ENCODE results near the gene HADHB.

DNA sequence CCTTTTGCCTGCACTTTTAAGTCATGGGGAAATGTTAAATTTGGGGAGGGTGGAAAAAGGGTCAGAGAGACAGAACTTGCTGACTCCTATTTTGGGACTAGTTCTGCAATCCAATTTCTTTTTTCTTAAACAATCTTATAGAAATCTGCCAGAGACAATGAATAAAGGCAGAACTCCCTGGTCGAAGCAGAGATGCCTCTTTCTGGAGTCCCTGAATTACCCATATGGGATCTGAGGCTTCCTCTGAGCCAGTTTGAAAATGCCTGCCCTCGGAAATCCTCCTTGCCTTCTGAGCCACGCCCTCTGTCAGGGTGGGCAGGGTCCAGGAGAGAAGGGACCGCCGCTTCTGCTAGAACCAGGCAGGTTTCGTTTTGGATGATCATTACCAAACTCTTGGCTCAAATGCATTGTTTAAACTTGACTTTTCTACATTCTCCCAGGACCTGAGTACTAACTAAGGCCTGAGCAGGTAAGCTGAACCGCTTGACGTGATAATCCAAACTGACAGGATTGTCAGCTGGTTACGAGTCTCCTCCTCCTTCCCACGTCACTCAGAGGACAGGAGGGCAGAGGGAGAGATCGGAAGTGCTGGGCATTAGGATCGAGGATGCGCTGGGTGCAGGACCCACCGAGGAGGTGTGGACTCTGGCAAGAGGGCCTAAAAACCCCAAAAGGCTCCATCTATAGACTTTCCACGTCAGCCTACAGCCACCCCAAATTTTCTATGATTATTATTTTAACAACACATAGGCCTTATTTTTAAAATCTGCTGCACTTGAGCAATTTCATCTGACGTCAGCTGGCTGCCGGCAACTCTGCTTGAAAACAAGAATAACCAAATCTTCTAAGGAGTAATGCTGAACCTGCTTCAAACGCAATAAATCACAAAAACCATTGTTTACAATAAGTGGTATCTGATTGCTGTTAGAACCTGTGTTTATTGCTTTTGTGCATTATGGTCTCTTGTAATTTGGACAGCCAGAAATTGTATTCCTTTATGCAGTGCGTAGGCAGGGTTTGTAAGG lies 128.5 kb downstream of the KLHL29 start:
- RRBS: no CpG with 5 or more reads among the region's 19 CpGs

- RRBS: no CpG with 5 or more reads among the region's 21 CpGs
These were observed 236.0 kb downstream of the KLHL29 start for GRCh38 chr2:23620640-23621627.

GRCh38 chr2:24246040-24246543 lies 71.2 kb downstream of the FAM228A start:
- RRBS: no CpG with 5 or more reads among the region's 3 CpGs

DNA sequence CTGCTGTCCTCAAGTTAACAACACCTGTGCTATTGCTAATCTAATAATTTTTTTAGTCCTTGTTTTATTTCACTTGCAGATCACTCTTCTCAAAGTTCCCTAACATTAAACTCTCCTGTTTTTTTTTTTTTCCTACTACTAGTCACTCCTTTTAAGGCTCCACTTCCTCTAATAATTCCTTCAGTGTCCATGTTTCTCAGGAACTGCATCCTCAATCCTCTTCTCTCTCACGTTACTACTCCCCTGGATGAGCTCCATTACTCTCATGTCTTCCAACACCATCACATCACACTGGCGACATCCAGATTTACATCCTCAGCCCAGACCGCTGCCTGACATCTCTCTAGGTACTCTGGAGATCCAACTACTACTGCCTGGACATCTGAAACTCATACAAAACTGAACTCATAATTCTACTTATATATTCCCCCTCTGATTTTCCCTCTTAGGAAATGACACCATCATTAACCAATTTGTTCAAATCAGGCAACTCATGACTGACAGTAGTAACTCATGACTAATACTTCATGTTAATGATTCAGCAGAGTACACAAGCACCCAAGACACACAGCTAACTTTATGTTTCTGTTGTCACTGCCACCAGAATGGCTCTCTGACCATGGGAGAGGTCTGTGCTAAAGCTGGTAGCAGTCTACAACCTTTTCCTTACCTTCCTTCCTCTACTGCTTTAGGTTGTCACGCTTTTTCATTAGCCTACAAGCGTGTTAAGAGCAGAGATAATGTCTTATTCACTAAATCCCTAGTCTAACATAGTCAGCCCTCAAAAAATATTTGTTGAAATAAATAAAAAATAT lies 91.2 kb downstream of the ITSN2 start:
- RRBS: no CpG with 5 or more reads among the region's 5 CpGs

DNA sequence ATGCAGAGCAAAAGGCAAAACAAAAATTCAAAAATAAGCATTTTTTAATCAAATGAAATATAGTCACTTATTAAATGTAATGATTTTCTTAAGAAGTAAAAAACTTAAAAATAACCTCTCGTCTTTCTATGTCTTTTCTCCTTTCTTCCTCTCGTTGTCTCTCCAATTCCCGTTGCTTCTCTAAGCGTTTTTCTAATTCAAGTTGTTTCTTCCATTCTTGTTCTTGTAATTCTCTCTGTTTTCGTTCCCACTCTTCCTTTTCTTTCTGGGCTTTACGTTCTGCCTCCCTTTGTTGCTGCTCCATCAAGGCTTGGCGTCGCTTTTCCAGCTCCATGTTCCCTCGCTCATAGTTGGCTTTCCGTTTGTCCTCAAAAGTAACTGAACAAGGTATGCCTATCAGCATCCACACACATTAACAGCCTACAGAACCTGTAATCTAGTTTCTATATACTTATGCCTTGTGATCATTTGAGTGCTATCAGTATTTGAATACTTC lies 60.5 kb downstream of the ITSN2 start:
- RRBS: no CpG with 5 or more reads among the region's 10 CpGs

- RRBS: no CpG with 5 or more reads among the region's 3 CpGs
These were observed 52.1 kb downstream of the NCOA1 start for GRCh38 chr2:24542973-24543800.

- RRBS: no CpG with 5 or more reads among the region's 4 CpGs
These were observed 72.8 kb downstream of the PTRHD1 start for GRCh38 chr2:24720309-24720855.

DNA sequence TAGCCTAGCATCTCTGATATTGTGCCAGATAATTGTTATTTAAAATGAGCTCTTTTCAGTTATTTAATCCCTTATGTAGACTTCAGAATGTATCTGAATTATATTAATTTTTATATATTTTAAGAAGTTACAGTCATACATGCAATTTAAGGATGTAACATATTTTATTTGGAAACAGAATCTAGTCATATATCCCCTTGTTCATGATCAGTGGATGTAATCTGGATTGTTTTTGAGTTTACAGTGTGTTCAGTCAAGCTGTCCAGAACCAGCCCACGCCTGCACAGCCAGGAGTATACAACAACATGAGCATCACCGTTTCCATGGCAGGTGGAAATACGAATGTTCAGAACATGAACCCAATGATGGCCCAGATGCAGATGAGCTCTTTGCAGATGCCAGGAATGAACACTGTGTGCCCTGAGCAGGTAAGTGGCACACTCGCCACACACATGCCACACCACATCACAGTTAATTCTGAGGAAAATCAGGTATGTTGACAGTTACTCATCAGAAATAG lies 35.4 kb downstream of the PTRHD1 start:
- RRBS: no CpG with 5 or more reads among the region's 4 CpGs

DNA sequence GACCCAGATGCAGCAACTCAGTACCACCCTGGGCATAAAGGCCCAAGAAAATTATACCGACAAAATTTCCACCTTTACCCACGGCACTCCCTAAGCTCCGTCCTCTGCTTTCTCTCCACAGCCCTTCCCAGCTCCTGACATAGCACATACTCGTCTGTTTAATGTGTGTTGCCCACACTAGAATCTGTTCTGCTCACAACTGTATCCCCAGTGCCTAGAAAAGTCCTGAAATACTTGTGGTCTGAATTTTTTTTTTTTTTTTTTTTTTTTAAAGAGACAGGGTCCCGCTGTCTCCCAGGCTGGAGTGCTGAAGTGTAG lies 62.3 kb downstream of the ADCY3 start:
- RRBS: no CpG with 5 or more reads among the region's 5 CpGs

- RRBS: no CpG with 5 or more reads among the region's 12 CpGs
These were observed 36.0 kb downstream of the POMC start for GRCh38 chr2:25132298-25132784.

GRCh38 chr2:25160906-25161459 lies 7.4 kb downstream of the POMC start:
- RRBS: 100% methylated on average over 2 of the region's 36 CpGs

DNA sequence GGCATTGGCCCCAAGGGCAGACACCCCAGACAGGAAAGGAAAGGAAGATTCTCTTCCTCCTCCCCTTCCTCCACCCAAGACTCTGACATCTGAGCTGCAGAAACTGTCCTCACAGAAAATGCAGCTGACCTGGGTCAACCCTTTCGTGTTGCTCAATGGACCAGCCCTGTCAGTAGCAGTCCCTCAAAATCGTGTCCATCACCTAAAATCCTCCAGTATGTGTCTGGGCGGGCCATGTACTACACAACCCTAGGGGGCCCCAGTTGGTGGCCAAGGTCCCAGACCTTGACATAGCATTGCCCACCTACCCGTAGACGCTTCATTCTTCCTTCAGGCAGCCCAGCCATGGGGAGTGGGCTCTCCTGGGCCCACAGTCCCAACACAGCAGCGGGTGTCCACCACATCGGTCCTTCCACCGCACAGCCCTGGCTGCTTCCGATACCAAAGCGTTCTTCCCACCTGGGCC lies 25.4 kb downstream of the DNMT3A start:
- RRBS: no CpG with 5 or more reads among the region's 10 CpGs

DNA sequence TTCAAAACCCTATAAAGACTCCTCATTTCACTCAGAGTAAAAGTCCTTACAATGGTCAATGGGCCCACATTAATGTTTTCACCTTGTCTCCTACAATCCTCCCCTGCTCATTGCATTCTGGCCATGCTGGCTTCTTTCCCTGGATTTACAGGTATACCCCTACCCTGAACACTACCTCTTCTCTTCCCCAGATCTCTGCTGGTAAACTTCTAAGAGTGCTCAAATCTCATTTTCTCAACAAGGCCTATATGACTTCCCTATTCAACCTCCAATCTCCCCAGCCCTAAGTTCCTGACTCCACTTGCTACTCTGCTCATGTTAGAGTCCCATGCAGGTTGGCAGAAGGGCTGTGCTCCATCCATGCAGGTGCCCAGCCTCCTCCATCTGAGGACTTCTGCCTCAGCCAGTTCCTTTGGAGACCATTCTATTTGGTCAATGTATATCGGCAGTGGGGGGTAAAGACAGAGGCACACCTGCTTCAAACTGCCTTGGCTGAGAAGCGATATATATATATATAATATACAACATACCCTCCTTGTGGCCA lies 101.9 kb downstream of the DTNB start:
- RRBS: no CpG with 5 or more reads among the region's 2 CpGs

GRCh38 chr2:25658444-25658929 lies 14.9 kb downstream of the DTNB start:
- RRBS: no CpG with 5 or more reads among the region's 2 CpGs

DNA sequence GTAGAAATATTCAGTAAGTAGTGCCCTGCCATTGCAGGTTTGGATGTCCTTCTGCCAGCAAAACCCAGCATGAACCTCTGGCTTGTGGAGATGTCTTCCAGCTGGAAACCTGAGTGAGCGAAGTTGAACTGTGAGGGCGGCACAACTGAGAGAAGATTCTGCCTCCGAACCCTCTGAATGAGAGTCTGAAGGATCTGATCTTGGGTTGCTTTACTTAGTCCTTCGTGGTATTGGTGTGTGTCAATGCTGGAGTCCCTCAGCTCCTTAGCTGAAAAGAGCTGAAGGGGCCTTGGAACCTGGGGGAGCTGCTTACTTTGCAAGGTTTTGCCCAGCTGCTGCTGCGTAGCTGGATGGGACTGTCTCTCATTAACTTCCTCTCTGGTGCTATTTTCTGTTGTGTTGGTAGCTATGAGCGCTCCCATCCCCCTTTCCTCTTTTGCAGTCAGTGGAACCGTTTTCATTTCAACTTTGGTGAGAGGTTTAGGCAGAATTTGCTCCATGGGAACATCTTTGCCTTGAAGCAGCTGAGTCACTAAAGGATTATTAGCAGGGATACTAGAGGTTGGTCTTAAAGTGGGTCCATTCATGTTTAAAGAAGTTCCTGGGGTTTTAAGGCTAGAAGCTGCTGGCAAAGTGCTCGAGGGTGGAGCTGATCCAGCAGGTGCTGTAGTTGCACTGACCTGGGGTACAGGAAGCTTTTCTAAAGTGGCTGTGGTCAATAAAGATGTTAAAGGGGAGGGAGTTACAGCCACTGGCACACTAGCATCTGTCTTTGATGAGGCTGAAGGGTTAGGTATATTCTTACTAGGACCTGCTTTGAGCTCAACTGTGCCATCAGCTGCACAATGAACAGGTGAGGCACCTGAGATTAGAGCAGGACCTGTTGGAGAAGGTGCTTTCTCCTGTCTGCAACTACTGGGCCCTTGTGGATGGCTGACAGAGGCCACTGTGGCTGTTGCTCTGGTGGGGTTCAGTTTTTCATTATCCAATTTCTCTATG lies 69.9 kb upstream of the DTNB start:
- RRBS: no CpG with 5 or more reads among the region's 8 CpGs

DNA sequence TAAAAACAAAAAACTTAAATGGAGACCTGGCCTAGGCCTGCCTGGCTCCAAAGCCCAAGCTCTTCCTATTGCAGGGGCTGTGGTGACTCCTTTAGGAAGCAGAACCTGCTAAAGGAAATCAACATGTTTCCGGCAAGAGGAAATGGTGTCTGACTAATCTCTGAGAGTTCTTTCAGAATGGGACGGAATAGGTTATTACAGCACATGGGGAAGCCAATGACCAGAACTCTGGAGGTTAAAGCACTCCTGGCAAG lies 21.4 kb downstream of the KIF3C start:
- RRBS: no CpG with 5 or more reads among the region's 2 CpGs

GRCh38 chr2:26193380-26193959 lies 20.6 kb downstream of the GAREM2 start:
- RRBS: no CpG with 5 or more reads among the region's 9 CpGs

GRCh38 chr2:26244535-26245684 lies at the start of gene HADHB:
HADHB (plus strand) TSS chr2:26244939.
- RRBS: 1% methylated on average over 10 of the region's 68 CpGs

GRCh38 chr2:26273871-26274770 lies 29.4 kb downstream of the HADHB start:
- RRBS: no CpG with 5 or more reads among the region's 5 CpGs

All from HCT116 (cell line).